Parietal lobe (tissue), 2 donors: ENCODE measurements around the genes GALC, GPR65, ZC3H14, EML5 and TTC8.

DNA sequence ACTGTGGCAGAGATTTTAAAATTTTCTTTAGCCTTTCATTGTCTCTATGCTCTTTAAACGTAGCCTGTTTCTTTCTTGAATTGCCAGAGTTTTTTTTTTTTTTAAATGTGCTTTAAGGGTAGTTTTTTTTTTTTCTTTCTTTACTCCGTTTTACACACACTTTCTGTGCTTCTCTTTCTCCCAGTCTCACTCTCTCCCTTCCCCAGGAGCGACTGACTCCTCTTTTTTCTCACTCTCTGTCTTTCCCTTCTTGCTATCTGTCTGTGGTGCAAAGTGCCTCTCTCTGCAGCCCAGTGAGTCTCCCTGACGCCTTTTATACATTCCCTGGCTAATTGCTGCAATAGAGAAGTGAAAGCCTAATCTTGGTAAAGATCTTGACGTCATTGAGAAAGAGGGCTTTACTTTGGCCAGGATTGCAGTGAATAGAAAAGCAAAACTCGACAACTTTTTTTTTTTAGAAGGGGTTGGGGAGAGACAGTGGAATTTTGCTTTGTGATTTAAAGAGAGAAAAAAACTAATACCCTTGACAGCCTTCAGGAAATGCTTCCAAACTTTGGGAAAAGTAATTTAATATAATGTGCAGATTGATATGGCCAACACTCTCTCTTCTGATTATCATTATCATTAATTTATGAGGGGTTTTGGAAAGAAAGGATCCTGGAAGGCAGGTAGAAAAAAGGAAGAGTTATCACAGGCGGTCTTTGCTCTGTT lies 743 bp upstream of the DIO2 start:
- RAMPAGE, long total RNA, result no peak

- RAMPAGE, long total RNA, result no peak
These were observed 19.5 kb upstream of the DIO2 start for GRCh38 chr14:80230863-80231236.

DNA sequence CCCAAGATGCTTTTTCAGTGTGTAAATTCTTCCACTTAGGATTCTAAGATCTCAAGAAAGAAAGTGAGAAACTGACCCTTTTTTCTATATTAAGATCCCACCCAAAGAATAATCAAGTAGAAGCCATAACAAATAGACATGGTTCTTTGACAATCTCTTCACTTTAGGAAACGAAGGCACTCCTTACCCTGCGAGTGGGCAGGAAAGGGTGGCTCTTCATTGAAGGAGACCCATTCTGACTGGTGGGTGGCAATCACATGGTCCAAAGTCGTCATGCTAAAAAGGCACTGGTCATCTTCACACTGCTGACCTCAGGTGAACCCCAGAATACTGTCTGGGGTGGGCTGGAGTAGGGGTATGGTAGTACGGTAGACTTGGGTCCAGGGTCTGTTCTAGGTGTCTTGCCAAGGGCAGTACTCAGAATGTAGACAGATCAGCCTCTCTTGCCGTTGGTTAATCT lies 2.0 kb downstream of the STON2 start:
- RAMPAGE, long total RNA, result no peak

DNA sequence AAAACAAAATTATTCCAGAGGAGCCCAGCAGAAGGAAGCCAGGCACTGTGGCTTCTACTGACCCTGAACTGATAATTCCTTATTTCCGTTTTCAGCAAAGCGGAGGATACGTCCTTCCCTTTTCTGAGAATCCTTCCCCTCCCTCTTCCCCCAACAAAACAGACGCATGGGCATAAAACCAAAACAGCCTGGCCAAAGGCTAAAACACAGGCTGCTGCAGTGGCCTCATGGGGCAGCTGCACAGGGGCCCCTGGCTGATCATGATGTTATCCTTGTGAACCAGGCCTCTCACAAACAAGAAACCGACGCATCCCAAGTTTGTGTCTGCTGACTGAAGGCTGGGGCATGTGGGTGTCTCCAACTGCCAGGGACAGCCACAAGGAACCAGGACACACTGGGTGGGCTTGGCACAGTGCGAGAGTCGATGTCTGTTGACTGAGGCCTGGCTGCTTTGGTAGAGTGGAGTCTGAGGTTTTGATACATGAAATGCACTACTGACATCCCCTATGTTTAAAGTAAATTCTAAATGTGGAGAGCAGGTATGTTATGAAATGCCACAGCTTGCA lies 23.4 kb upstream of the STON2 start:
- RAMPAGE, long total RNA, result no peak

- RAMPAGE, long total RNA, result no peak
These were observed 62.6 kb downstream of the SEL1L start for GRCh38 chr14:81470953-81471558.

GRCh38 chr14:85528103-85528542 lies 1.8 kb upstream of the FLRT2 start:
- RAMPAGE, long total RNA, result no peak

GRCh38 chr14:85531759-85532416 lies 1.9 kb downstream of the FLRT2 start:
- RAMPAGE, long total RNA, result no peak

- RAMPAGE, long total RNA, result no peak
These were observed 3.1 kb downstream of the GALC start for GRCh38 chr14:87989624-87990487.

DNA sequence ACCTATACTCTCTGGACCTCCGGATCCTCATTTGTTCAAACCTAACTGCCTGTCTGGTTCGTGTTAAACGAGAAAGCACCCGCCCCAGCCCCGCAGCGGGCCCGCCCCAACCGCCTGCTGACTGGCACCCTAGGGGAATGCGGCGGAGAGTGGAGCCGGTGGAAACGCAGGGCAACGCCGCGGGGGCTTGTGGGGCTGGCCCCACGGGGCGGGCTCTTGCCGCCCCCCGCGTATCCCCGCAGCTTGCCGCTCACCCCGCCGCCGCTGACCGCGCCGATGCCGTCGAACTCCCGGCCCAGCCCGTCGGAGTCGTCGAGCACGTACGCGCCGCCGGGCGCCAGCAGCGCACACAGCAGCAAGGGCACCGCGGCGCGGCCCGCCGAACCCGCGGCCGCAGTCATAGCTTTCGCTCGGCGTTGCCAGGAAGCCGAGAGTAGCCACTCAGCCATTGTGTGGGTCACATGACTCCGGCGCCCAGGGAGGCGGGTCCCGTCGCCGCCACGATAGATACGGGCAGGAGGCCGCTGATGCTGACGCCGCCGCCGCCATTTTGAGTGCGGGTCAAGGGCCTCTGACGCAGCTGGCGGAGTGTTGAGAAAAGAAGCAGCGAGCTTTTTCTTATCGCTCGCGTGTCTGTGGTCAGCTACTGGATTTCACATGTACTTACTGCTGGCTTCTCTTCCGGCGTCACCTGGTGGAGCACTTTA lies at the start of gene GALC:
Gene GALC (minus strand): TSS at position 467 of the 707 bp plus-strand sequence.
- RAMPAGE, long total RNA, result no peak

GRCh38 chr14:88004858-88005713 lies at the start of gene GPR65:
Gene GPR65 (plus strand): TSS chr14:88005135.
- RAMPAGE, long total RNA, result no peak

DNA sequence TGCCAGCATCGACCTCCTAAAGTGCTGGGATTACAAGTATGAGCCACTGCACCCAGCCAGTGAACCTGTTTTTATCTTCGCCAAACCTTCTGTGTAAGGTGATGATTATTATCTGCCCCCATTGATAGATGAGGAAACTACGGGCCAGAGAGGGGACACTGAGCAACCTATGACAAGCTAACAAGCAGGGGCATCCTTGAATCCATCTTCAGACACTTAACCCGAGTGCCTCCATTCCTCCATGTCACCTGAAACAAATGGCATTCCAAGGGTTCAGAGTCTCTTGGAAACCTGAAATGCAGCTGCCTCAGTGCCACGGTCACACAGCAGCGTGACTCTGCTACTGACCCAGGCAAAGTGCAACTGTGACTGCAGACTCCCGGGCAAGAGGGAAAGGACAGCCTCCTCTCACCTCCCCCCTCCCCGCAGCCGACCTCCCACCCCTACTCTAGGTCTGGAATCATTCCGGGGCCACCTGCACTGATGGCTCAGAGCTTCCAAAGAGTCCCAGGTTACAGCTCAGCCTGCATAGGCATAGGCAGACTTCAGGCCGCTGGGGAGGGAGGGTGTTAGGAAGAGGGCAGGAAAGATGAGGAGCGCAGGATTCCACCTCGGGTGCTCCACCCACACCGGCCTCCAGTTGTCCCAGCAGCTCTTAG lies 53.3 kb downstream of the KCNK10 start:
- RAMPAGE, long total RNA, result no peak

- RAMPAGE, long total RNA, result no peak
These were observed at the start of gene ZC3H14 for GRCh38 chr14:88562754-88563739. Gene ZC3H14 (plus strand): TSS chr14:88563037.

- RAMPAGE, long total RNA, result no peak
These were observed 1.2 kb downstream of the EML5 start for GRCh38 chr14:88791530-88791964.

- RAMPAGE, long total RNA, result no peak
These were observed at the start of gene EML5 for GRCh38 chr14:88791965-88793178. Gene EML5 (minus strand): TSS chr14:88792953.

- RAMPAGE, long total RNA, result no peak
These were observed at the start of gene TTC8 for GRCh38 chr14:88824462-88825505. Gene TTC8 (plus strand): TSS chr14:88824651.

DNA sequence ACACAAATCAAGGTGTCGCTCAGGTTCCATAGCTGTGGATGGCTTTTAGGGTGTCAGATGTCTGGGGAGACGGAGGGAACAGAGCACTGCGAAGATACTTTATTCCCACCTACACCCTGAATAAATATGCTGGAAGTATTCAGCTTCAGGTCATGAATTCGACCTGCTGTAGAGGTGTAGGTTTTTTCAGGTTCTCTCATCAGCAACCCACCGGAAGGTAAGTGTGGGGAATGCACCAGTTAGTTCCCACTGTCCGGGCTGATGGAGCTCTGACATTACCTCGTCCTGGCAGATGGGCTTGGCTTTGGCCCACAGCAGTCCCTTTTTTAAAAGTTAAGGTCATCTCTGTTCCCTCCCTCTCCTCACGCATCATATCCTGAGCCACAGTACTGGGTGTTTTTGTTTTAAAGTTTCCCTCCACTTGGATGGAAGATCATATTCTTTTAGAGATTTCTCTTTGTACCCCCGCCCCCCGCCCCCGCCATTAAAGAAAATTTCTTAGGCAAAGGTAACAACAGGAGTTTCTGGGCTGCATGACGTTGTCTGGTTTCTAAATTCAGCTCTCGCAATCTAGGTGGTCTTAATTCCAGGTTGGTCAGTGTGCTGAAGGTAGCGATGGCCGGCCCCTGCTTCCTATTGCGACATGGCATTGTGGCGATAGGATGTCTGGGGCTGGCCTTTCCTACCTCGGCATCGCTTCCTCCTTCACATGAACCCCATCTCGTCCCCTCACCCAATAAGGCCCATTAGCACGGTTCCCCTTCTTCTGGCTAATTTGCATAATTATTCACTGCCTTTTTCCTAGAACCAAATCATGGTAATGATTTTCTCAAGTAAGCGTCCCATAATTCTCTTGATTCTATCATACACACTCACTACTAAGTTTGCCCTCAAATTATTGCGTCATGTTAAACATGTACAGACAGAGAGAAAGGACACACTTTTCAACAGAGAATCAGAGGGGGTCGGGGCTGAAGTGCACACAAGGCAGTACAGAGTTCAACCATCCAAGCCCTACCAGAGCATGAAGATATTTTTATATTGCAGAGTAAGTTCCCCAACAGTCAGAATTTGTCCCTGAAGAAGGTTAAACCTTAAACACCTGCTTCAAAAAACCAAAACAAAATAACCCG lies 256.9 kb downstream of the FOXN3 start:
- RAMPAGE, long total RNA, result no peak

DNA sequence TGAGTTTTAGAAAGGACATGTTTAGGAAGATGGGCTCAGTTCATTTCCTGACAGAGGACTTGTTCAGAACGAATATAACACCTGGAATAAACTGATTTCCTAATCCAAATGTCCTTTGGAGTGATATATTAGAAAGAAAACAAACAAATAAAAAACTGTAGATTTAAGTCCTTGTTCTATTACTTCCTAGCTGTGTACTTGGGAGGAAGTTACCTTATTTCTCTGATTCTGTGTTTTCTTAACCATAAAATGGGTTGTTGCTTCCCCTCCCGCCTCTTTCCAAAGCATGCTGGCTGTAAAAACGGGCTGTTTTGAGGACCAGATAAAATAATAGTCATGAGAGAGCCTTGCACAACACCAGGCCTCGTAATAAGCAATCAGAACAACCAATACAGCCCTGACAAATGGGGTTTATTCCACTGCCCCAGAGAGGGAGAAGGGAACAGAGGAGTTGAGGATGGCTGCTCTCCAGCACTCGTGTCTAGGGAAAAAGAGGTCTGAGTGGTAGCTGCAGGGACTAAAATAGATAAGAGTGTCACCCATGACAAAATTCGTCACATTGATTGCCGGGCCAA lies 188.3 kb downstream of the FOXN3 start:
- RAMPAGE, long total RNA, result no peak

DNA sequence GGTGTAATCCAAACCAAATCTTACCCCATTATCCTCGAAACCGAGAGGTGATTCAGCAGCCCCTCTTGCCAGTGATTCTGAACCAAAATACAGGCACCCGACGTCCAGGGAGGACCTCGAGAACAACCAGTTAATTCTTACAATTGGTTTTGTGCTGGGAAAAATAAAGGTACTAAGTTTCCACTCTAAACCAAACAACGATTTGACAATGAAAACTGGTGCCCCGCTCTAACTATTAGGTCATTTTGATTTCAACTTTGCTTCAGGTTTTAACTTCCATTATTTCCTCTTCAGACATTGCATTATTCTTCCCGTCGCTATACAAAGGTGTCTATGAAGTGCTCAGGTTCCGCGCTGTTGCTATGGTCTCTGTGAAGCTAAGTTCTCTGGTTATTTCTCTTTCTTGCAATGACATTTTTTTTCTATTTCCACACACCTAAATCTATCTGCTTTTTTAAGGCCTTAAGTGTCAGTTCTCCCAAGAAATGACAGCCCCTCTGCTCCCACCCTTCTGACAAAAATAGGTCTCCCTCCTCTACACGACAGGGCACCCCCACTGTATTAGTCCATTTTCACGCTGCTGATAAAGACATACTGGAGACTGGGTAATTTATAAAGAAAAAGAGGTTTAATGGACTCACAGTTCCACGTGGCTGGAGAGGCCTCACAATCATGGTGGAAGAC lies 139.4 kb downstream of the FOXN3 start:
- RAMPAGE, long total RNA, result no peak

DNA sequence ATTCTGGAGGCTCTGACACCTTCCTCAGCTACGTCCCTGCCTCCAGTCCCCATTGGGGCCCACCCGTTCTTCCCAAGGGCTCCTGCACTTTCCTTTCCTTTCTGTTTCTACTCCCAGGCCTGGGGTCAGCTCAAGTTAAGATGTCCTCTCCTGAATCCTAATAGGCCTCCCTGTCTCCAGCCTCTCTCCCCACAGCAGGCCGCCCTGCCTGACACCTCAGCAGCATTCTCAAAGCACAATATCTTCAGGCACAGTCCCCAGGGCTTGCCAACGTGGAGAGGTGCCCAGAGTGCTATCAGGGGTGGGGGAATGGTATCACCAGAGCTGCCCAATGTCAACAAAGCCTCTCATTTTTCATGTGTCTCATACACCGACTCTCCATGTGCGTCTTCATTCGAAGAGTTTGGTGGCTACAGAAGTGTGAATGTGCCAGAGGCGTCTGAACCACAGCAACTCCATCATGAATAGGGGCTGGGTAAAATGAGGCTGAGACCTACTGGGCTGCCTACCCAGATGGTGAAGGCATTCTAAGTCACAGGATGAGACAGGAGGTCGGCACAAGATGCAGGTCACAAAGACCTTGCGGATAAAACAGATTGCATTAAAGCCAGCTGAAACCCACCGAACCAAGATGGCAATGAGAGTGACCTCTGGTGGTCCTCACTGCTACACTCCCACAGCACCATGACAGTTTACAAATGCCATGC lies 122.9 kb downstream of the FOXN3 start:
- RAMPAGE, long total RNA, result no peak

DNA sequence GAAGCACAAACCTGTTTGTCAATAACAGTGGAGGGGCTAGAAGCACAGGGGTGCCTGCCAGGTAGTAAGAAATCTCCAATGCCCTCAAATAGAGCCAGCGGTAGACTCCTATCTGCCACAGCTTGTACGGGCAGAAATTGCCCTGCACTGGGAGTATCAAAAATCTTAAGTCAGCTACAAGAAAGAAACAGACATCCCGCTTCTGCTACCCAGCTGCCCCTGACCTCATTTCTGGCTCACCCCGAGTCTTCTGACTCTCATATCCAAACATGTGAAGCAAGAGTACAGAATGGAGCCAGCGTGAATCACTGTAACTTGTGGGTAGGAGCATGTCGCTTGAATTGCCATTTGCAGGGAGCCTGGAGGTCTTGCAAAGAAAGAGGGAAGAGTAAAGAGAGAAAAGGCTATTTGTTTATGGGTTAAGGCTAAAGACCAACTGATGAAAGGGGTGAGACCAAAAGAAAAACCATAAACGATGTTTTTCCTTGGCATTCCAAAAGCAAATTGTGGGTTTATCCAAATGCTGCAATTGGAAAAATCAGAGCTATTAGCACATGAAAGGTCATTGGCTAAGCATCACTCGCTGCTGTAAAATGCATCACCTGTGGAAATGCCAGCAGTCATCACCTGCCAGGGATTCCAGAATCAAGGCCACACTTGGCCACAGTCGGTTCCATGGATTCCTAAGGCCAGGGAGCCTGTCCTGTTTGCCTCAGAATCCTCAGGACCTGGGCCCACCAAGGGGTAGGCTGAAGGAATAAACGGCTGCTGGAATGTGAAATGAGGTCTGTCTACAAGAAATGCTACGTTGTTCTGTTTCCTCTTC lies 86.6 kb downstream of the FOXN3 start:
- RAMPAGE, long total RNA, result no peak